Tongue (tissue), 2 donors: ENCODE measurements around the genes TXNDC11, PARN and NOMO1.

DNA sequence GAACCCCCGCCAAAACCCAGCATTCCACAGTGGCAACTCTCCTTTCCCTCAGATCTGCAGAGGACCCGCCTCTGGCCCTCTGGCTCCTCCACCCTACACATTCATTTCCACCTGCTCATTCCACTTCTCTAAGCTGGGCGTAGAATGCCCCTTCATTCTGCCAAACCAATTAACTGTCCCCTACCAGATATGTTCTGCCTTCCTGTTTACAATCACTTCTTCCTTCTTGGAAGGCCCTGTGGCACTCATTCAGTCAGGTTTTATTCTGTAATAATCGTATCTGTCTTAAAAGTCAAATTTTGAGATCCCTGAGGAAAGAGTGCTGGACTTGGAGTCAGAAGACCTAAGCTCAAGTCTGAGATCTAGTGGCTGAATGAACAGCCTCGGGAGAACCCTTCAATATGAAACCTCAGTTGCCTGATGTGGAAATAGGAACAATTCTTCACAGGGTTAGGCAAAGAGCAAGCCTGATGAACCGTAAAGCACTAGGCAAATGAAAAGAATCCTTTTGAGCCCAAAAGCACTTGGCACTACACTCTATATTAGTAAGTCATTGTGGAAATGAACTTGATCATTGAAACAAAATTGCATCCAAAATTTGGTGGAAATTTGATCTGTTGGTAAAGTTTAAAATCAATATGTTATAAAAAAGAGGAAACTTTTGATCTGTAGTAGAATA, 20.3 kb downstream of the TXNDC11 start:
- RAMPAGE, long total RNA = no peak

GRCh38 chr16:11741917-11742923, at the start of gene TXNDC11:
Gene TXNDC11 (minus strand): TSS chr16:11742857.
- RAMPAGE, long total RNA = no peak

DNA sequence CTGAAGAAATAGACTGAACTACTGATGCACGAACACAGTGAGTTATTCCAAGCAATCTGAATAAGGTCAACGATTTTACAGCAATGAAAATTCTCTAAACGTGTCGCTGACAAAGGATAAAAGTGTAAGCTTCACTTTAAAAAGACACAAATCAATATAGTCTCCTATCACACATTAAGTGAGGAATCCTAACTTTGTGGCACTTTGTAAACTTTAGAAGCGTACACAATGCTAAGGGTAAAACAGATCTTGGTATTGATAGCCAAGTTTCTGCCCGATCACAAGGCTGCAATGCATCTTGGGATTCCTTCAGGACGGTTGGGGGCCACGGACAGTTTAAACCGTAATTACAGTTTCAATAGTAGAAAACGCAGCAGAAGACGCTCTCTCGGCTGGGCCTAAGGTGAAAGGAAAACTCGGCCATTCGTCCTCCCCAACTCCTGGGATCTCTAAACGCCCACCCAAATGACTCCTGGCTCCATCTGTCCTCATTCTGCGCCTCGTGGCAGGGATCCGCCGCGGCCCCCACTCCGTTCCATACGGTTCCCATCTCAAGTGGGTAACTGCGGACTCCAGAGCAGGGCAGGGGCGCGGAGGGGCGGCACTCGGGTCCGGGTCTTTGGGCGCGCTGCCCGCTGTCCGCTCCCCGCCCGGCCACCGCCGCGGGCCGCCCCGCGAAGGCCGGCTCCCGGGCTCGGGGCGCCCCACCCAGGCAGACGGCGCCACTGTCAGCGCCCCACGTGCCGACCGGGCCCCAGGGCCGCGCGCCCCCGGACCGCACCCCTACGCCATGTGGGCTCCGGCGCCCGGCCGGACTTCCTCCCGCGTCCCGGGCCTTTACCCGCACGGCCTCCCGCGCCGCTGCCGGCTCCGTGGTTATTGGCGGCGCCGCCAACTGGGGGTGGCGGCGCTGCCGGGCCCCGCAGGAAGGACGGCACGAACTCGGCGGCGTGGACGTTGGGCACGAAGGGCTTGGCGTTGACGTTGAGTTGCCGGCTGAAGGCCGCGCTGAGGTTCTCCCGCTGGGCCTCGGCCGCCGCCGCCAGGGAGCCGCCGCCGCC, 898 bp downstream of the GSPT1 start:
- RAMPAGE, long total RNA = no peak

DNA sequence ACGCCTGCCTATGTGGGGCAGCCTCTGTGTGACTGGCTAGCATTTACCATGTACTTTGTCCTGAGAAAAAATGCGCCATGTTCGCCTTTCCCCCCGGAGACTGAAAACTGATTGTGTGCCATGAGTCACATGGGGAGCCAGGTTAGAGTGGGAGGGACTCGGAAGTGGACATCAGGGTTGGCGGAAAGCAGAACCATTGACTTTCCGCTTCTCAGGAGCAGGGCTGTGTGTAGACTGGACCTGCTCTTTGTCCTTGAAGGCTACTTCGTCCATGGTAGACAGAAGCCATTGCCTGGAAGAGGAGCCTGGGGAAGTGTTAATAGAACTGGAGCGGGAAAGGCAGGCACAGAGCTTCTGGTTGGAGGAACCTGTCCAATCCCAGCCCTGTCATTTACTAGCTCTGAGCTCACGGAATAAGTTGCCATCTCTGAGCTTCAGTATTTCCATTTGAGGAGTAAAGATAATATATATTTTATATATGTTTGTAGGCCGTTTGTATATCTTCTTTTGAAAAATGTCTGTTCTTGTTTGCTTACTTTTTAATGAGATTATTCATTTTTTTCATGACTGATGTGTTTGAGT, 235.7 kb downstream of the SNX29 start:
- RAMPAGE, long total RNA = no peak

- RAMPAGE, long total RNA = no peak
These were observed 262.1 kb downstream of the CPPED1 start for GRCh38 chr16:12541399-12542092.

- RAMPAGE, long total RNA = no peak
These were observed 113.0 kb downstream of the CPPED1 start for GRCh38 chr16:12690718-12691131.

- RAMPAGE, long total RNA = no peak
These were observed 50.4 kb downstream of the CPPED1 start for GRCh38 chr16:12753101-12753834.

GRCh38 chr16:12753927-12754621, 49.6 kb downstream of the CPPED1 start:
- RAMPAGE, long total RNA = no peak

DNA sequence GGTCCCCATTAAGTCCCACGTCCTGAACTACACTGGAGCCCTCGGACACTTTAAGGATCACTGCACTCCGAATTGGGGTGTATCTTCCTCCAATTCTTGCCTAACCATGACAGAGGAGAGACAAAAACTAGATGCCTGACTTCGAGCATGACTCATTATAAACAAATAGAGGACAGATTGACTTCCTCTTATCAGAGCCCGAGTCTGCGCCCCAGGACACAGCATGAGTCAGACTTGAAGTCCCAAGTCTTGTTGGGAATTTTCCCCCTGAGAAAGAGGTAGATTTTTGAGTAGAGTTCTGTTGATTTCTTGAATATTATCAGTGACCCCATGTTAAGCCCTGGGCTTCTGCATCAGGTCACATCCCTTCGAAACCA, 37.8 kb downstream of the ERCC4 start:
- RAMPAGE, long total RNA = no peak

- RAMPAGE, long total RNA = no peak
These were observed 41.6 kb upstream of the MRTFB start for GRCh38 chr16:14029598-14029937.

DNA sequence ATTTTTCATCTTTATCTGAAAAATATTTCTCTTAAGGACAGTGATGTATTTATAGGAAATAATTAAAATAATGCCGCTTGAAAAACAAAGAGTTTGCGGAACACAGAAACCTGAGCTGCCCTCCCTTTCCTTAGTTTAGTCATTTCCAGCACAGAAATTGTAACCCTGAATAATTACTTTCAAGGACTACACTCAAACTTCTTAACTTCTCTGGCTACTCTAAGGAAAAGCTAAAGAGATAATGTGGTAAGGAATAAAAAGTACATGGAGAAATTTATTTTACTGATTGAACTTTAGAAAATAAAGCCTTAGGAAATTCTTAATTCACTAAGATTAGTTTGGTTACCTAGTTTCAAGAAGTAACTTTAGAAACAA, 54.7 kb downstream of the MRTFB start:
- RAMPAGE, long total RNA = no peak

GRCh38 chr16:14190529-14191049, 119.5 kb downstream of the MRTFB start:
- RAMPAGE, long total RNA = no peak

DNA sequence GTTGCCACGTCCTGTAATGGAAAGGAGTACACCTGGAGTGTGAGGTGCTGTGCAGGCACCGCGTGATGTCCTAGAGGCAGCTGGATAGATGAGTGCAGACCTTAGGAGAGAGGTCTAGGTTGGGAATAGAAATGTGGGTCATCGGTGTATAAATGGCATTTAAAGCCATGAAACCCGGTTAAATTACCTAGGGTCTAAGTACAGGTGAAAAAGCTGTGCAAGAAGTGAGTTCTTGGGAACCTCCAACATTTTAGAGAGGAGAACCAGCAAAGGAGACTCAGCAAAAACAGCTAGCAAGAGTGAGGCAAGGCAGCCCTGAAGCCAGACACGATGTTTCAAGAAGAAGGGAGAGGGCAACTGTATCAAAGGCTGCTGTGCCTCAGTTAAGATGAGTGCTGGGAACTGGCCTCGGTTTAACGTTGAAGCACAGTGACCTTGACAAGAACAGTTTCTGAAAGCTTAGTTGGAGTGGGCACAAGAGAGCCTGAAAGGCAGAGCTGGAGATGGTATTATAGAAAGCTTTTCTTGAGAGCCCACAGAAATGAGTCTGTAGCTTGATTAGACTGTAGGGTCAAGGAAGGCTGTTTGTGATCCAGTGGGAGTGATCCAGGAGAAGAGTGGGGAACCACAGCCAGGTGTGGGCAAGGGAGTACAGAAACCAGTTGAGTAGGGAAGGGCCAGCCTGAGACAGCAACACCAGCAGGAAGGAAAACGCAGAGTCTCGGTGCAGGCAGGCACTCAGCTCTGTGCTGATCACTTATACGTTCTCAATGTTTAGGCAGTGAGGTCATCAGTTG, 166.1 kb downstream of the MRTFB start:
- RAMPAGE, long total RNA = no peak

- RAMPAGE, long total RNA = no peak
These were observed 276.6 kb downstream of the MRTFB start for GRCh38 chr16:14347792-14348114.

GRCh38 chr16:14629443-14630760, at the start of gene PARN:
Gene PARN (minus strand): TSS chr16:14630260.
- RAMPAGE, long total RNA = no peak

GRCh38 chr16:14668598-14669105, 25.5 kb downstream of the PLA2G10 start:
- RAMPAGE, long total RNA = no peak

DNA sequence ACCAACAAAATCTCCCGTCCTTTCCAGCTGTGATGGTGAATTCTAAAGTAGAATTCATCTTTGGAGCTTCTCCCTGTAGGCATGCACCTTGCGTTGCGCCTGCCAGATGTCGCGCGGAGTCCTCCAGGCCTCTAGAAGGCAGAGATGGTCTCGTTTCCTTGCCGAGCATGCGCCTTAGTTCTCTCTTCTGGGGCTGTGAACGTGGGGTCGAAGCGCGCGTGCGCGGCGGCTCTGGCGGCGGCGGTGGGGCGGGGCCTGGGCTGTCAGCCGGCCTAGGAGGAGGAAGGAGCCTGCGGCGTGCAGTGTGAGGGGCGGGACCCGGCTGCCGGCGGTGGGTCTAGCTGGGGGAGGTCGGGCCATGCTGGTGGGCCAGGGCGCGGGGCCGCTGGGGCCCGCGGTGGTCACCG, at the start of gene NOMO1:
Gene NOMO1 (plus strand): TSS at position 228 of the 407 bp plus-strand sequence.
- RAMPAGE, long total RNA = no peak

DNA sequence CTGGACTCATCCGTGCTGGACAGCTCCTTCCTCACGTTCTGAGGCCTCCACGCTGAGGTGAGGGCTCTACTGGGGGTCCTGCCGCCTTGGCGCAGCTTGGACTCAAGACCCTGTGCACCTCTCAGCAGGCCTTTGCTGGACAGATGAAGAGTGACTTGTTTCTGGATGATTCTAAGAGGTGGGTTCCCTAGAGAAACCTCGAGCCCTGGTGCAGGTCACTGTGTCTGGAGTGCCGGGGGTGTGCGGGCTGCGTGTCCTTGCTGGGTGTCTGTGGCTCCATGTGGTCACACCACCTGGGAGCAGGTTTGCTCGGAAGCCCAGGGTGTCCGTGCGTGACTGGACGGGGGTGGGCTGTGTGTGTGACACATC, 2.0 kb upstream of the NPIPA1 start:
- RAMPAGE, long total RNA = no peak

- RAMPAGE, long total RNA = no peak
These were observed 29.7 kb downstream of the NTAN1 start for GRCh38 chr16:15025831-15027003.

DNA sequence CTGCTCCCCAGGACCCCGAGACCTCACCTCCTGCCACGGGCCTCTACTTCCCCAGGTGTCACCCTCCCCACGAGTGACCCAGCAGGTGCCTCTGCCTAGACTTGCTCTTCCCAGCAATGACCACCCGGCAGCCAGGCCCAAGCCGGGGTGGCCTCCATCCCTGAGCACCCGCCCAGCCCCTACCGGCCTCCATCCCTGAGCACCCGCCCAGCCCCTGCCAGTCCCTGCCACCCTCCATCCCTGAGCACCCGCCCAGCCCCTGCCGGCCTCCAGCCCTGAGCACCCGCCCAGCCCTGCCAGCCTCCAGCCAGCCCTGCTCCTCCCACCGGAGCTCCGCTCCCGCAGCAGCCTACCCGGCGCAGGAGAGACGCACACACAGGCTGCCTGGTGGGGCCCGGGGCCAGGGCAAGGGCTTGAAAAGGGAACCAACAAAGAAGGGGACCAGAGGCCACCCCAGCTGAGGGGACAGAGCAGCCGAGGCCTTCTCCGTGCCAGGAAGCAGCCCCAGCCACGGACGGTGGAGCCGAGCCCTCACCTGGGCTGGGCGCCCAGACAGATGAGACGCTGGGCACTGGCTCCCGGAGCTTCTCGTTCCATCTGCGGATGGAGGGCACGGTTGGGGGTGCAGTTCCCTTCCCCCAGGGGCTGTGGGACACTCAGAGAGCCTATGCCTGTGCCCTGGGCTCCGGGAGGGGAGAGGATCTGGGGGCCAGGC, 47.0 kb upstream of the RRN3 start:
- RAMPAGE, long total RNA = no peak